Bronchus (tissue), 1 donor: ENCODE measurements around the genes TNFAIP8L1 and FEM1A.

DNA sequence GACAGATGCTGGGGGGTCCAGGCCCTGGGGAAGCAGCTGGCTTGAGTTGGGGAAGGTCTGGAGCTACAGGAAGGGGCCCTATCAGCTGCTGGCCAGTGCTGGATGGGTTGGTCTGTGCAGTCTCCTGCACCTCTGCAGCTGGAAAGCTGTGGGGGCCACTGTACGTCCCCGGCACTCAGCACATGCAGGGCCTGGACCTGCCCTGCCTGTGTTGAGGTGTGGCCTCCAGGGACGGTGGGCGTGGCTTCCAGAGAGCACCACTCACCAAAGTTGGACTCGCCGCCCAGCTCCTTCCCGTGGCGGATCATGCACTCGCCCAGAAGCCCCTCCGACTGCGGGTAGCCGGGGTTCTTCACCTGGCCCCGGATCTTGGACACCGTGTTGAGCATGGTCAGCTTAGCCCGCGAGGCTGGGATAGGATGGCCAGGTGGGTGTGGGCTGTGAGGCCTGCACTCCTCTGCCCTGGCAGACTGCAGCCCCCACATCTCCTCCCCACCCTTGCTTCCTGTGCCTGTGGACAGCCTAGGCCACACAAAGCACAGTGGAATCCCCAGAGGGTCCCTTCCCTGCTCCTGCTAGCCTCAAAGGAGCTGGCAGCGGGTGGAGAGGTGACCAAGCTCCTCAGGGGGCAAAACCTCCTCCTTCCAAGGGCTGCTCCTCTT lies 22.0 kb downstream of the MPND start:
- PRO-cap, result no peak

DNA sequence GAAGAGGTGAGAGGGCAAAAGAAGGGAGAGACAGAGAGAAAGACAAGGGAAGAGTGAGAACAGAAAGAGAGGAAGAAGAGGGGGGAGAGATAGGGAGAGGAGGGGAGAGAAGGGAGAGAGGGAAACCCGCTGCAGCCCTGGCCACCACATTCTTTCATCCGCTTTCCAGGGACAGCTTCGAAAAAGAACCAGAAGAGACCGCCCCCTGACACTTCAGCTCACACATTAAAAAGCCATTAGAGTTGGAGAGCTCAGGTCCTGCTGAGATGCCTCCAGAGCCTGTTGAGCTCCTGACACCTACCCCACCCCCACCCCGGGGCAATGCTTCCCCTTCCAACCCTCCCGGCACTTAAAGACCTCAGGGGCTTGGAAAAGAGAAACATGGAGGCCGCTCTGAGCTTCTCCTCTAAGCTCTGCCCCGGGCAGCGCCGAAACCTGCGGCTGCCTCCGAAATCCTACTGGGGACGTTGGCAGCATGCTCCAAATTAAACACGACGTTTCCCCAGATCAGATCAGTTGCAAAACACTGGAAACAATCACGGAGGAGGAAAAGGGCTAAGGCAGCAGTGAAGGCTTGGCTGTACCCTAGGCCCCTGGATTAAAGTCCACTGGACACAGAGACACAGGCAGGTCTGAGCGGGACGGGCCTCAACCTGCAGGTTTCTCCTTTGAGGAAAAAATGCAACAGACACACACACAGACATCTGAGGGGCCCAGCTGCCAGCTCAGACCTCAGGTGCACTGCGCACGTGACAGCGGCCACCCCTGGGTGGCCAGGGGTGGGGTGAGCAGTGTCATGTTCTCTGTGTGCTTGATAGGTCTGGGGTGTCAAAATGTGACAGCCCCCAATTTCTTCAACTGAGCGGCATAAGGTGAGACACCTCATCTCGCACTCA lies 9.7 kb downstream of the SH3GL1 start:
- PRO-cap, result no peak

DNA sequence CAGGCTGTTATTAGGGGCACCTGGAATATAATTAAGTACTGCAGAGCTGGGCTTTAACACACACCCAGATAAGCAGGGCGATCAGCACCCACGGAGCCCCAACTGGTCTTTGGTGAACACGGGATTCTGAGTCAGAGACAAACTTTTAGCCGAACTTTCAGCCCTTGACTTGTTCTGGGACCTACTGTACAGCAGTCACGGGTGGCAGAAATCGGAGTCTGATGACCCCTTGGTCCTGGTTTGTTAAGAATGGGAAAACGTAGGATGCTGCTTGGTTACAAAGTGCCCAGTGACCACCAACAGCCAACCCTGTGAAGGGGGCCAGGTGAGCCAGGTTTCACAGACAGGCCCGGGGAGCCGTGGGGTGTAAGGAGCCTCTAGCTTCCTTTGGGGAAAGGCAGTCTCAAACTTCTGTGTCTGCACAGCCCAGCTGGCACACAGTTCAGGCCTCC lies 9.0 kb downstream of the SH3GL1 start:
- PRO-cap, result no peak

DNA sequence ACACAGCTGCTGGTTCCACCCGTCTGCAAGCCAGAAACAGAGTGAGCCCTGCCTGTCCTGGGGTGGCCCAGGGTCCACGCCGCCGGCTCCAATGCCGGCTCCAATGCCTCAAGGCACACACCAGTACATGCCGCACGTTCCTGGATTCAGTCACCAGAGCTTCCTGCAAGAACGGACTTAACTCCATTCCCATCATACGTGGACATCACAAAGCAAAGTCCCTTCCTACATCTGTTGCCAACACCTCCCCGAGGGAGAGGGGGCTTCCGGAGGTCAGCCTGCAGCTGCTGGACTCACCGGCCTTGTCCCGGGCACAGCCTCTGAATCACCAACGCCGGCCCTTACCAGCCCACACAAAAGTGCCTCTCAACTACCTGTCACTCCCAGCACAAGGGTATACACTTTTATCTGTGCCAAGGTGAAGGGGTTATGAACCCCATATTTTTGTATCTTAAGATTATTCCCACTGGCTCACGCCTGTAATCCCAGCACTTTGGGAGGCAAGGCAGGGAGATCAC lies 8.5 kb downstream of the SH3GL1 start:
- PRO-cap, result no peak

- PRO-cap, result no peak
These were observed 26.9 kb downstream of the UBXN6 start for GRCh38 chr19:4430574-4431227.

GRCh38 chr19:4542671-4543084 lies 2.8 kb upstream of the LRG1 start:
- PRO-cap, result no peak

DNA sequence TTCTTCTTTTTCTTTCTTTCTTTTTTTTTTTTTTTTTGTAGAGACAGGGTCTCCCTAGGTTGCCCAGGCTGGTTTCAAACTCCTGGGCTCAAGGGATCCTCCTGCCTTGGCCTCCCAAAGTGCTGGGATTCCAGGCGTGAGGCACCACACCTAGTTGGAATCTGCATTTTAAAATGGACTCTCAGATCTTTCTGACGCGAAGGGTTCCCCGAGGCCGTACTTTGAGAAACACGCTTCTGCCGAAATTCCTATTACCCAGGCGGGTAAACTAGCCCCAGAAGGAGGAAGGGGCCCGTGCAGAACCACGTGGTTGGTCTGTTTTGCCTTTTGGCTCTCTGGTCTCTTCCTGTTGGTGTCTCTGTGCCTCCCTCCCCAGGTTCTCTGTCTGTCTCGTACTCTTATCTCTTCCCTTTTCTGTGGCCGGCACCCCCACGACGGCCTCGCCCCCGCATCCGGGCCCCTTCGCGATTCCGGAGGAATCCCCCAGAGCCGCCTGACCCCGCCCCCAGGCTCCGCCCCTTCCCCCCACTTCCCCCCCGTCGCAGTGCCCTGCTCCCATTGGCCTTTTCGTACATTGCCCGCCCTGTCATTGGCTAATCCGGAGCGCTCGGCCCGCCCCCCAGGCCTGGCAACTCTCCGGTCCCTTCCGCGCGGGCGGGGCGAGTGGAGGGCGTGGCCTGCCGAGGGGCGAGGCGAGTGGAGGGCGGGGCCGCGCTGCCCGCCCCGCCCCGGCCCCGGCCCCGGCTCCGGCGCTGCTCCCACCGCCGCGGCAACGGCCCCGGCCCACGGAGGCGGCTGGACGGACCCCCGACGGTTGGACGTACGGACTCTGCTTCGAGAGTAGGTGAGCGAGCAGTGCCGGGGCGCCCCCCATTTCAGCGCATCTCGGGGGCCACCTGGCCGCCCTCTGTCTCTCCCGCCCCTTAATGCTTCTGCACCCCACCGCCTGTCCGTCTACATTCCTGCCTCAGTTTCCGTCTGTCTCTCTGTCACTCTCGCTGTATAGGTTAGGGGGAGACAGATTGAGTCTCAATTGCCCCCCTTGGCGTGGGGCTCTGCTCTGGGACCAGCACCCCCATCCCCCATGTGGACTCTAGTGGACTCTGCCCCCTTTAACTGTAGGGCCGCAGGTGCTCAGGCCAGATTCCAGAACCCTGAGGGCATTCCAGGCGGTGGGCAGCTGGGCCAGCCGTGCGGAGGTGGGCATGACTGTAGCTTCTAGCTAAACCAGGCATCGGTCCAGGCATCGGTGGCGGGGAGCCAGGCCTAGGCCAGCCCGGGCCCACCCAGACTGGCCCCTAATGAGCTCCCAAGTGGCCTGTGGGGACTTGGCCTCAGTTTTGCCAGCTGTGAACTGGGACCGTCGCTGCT lies at the start of gene TNFAIP8L1:
TSS of gene TNFAIP8L1 (plus strand) at position 731 of the 1,371 bp plus-strand sequence.
- PRO-cap, result bidirectional peak, plus-strand start at position 772 of the sequence, minus-strand start at position 495 of the sequence

DNA sequence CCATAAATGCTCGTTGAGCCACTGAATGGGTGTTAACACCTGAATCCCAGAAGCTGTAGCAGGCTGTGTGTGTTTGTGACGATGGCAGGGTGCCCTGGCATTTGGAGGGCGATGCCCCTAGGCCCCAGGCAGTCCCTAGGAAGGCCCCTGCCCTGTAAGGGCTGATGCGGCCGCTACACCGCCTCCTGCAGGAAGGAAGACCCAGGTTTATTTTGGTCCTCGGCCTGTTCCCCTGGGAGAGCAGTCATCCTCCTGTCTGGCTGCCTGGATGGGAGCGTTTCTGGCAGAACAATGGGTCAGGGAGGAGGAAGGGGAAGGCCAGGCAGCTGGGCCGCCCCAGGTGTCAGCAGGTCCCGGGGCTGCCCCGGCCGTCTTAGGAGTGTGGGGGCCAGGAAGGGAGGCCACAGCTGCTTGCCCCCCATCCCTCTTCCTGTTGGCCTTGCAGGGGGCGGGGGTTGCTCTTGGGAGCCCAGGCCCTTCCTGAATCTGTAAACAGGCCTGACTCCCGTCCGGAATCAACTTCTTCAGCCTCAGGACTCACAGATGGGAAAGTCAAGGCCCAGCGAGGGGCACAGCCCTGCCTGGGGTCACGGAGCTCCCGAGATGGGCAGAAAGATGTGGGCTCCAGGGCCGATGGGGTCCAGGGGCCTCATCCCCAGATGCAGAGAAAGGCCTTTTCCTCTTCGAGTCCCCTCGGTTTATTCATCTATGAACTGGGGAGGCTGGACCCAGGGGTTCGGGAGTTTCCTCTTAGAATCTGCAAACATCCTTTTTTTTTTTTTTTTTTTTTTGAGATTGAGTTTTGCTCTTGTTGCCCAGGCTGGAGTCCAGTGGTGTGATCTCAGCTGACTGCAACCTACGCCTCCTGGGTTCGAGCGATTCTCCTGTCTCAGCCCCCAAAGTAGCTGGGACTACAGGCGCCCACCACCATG lies 9.1 kb downstream of the TNFAIP8L1 start:
- PRO-cap, result no peak

GRCh38 chr19:4653873-4654278 lies 14.6 kb downstream of the TNFAIP8L1 start:
- PRO-cap, result no peak

GRCh38 chr19:4674941-4675708 lies 5.0 kb upstream of the MYDGF start:
- PRO-cap, result no peak

DNA sequence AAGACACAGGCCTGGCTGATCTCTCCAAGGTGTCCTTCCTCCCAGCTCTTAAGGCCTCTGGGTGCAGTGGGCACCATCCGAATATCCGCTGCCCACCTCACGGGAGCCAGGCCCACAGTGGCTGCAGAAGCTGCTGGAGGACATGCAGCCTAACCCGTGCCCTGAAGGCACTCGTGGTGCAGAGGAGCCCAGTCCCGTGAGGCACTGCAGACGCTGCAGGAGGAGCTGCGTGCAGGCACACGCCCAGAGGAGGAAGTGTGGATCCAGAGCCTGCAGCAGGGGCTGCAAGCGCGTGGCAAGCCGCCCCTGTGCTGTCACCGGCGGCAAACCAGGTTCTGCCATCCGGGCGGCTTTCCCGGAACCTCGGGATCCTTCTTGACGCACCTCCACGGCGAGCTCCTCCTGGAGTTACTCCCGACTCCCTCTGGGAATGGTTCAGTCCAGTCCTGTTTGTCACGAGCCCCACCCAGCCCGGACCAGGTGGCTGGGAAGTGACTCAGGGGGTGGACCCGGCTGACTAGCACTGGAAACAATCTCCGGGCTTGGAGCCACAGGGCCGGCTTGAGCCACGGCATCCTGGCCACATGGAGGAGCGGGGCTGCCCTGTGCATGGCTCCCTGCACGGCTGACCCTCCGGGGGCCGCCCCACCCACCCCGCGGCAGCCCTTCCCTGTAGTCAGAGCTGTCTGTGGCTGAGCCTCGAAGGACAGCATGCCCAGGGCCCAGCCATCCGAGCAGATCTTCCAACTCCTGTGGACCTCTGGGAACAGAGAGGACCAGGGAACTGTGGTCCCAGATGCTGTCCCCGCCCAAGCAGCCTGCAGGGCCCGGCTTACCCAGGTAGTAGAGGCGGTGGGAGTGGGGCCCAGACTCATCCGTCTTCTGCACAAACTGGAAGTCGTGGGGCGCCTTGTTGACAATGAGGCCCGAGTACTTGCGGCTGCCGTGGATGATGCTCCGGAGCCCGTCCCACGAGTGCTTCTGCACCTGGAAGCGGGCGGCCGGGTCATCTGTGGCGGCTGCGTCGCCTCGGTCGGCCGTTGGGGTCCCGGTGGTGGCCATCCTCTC lies 10.1 kb downstream of the DPP9 start:
- PRO-cap, result no peak

- PRO-cap, result unidirectional peak, plus-strand start at chr19:4791745
These were observed at the start of gene FEM1A for GRCh38 chr19:4790982-4791878. TSS of gene FEM1A (plus strand) at chr19:4791734.

GRCh38 chr19:4814832-4816225 lies 16.2 kb downstream of the TICAM1 start:
- PRO-cap, result unidirectional peak, plus-strand start at chr19:4815848

- PRO-cap, result no peak
These were observed 14.8 kb downstream of the TICAM1 start for GRCh38 chr19:4816226-4817514.

DNA sequence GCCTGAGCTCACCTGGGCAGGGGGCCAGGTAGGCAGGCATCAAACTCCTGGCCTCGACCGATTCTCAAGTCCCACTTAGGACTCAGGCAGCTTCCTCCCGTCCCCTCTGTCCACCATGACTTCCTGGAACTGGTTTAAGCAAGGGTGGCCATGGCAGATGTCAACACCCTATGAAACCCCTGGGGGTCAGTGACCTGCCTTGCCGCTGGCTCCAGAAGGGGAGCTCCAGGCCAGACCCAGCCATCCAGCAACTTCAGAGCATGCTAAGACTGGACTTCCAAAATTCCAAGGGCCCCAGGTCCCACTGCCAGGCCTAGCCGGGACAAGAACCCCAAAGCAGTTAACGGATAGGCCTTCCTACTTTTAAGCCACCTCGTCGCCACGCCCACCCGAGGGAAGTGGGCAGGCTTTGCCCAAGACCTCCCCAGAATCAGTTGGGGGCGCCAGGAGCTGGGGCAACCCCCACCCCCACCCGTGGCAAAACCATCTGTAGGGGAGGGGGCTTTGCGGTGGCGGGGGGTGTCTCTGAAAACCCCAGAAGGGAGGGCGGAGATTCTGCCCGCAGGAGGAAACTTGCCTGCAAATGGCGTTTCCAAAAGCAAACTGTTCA lies 680 bp downstream of the PLIN3 start:
- PRO-cap, result unidirectional peak, plus-strand start at position 433 of the sequence

DNA sequence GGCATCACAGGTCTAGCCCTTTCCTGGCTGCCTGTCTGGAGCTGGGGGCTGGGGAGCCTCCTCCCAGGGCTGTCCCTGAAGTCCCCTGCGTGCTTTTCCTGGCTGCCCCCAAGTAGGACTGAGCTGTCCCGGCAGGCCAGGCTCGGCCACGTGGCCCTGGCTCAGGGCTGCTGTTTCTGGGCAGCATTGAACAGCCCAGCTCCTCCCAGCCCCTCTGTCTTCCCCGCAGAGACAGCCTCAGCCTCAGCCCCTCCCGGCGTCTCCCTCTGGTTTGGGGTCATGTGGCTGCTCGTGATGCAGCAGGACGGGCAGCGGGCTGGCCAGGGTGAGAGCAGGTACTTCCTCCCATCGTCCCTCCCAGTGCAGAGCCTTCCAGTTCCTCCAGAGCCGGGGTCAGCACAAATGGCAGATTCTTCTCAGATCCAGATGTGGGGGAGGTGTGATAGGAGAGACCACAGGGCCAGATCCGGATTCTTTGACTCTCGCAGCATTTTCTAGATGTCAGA lies 114.6 kb downstream of the KDM4B start:
- PRO-cap, result no peak

DNA sequence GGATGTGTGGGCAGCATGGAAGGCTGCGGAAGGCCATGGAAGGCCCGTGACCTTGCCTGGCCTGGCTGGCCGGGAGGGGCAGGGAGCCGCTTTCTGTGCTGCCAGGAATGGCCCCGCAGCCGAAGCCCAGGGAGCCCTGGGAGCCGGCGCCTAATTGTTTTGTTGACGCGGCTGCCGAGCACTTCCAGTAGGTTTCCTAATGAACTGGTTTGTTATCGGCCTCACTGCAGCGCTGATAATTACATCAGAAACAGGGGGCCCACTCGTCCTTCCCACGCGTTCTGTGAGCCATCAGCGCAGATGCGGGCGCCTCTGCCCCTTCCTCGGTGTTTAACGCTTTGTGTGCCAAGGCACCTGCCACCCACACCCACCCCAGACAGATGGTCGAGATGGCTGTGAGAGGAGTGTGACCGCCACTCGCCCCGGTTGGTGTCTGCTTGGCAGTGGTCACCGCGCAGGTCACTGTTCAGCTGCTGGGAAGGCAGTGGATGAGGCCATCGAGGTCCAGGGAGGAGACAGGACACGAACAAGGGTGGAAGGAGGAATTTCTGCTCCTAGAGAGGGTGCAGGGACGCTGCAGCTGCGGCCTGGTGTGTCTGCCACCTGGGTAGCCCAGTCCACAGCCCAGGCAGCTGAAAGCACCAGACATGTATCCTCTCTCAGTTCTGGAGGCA lies 124.5 kb downstream of the KDM4B start:
- PRO-cap, result no peak

DNA sequence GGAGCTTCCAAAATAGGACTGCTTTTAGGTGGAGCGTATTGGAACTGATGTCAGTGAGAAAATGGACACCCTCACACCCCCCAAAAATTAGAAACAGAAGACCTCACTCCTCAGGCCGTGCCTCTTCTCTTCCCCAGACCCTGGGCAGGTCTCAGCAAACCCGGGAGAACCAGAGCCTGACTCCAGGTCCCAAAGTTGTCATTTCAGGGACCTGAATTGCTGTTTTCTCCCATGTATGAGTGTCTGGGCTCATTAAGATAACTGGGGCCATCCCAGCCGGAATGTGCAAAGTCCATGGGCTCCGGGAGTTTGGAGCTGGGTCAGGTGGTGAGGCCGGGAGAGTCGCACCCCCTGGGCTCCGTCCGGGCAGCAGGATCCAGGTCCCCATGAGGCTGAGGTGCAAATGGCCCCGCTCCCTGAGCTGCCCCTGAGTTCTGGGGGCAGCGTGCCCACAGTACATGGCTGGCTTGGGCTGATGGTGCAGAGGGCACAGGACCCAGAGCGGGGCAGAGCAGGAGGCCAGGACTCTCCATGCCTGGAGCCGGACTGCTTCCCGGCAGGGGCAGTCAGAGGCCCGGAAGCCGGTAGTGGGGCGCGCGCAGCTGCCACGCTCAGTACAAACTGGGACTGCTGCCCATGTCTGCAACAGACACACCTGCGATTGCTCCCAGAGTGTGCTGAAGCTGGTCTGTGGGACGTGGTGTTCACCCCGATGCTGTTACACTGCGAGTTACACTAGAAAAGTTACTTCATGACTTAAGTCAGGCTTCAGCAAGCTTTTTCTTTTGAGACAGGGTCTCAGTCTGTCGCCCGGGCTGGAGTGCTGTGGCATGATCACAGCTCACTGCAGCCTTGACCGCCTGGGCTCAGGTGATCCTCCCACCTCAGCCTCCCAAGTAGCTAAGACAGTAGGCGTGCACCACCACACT lies 136.0 kb downstream of the KDM4B start:
- PRO-cap, result no peak

DNA sequence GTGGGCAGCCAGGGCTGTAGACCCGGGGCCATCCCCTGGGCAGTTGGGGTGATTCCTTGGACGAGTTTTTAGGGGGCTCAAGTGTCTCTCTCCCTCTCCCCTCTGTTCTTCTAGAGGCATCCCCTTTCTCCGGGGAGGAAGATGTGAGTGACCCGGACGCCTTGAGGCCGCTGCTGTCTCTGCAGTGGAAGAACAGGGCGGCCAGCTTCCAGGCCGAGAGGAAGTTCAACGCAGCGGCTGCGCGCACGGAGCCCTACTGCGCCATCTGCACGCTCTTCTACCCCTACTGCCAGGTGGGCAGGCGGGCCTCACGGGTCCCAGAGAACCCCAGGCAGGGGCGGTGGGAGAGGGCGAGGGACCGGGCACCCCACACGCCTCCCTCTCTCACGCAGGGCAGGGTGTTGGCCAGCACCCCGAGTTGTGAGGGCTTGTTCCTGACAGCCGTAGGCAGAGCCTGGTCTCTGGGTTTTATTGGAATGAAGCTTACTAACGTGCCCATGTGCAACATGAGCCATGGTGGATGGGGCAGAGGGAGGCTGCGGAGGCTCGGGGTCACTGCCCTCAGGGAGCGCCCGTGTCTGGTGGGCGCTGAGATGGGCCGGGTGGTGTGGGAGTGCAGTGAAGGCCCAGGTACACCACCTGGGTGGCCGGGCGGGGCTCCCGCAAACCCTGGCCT lies 165.0 kb downstream of the KDM4B start:
- PRO-cap, result no peak

DNA sequence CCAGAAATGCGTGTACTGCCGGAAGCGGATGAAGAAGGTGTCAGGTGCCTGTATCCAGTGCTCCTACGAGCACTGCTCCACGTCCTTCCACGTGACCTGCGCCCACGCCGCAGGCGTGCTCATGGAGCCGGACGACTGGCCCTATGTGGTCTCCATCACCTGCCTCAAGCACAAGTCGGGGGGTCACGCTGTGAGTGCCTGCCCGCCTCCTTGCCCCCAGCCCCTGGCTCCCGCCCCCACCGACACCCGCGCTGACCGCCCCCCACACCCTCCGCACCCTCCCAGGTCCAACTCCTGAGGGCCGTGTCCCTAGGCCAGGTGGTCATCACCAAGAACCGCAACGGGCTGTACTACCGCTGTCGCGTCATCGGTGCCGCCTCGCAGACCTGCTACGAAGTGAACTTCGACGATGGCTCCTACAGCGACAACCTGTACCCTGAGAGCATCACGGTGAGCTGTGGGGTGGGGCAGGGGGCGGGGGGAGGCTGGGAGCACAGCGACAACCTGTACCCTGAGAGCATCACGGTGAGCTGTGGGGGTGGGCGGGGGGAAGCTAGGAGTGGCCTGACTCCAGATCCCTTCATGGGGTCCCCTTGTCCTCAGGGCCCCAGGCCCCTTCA lies 175.2 kb downstream of the KDM4B start:
- PRO-cap, result no peak